Mesenchymal stem cell of adipose (primary cell): ENCODE measurements around the genes CACFD1, MYMK and DBH.

DNA sequence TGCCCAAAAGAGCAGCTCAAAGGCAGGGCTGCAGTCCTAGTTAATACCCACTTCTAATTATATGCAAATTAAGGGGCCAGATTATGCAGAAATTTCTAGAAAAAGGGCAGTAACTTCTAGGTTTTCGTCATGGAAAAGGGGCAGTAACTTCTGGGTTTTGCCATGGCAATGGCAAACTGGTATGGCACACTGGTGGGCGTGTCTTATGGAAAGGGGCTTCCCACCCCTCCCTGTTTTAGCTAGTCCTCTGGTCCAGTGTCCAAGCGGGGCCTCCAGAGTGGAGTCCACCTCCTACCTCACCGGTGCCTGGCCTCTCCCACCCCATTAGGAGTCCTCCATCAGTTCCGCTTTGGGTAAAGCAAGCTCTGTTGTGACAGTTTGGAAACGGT lies 5.6 kb downstream of the ADAMTS13 start:
- CAGE, long polyA plus RNA: no peak

DNA sequence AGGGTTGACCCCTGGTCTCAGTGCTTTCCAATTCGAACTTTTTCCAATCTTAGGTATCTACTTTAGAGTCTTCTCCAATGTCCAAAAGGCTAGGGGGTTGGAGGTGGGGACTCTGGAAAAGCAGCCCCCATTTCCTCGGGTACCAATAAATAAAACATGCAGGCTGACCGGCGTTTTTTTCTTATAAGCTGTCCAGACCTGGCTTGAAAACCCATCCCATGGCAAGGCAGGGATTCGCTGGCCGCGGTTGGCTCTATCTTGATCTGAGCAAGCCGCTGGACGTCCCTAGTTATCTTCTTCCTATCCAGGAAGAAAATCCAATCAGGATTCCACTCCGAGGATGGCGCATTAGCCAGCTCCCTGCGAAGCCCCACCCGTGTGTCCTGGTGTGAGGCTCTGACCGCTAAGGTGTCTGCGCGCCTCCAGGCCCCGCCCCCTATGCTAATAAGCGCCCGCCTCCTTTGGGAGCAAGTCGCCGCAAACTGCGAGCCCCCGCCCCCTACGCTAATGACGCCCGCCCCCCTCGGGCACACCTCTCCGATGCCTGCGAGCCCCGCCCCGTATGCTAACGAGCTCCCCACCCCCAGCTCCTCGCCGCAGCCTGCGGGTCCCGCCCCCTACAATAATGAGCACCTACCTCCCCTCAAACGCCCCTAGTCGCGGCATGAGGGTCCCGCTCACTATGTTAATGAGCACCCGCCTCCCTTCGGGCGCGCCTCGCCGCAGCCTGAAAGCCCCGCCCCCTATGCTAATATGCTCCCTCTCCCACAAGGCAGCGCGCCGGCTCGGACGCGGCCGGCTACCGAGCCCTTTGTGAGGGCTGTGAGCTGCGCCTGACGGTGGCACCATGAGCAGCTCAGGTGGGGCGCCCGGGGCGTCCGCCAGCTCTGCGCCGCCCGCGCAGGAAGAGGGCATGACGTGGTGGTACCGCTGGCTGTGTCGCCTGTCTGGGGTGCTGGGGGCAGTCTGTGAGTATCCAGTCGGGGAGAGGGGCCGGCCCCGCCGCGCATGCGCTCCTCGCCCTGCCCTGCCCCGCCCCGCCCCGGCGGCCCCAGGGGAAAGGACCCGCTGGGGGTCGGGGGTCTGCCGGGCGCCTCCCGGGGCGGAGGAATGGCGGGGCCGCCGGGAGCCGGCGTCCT lies at the start of gene CACFD1:
Gene CACFD1, plus strand, starts transcription at position 759 of the 1,139 bp plus-strand sequence.
- CAGE, long polyA plus RNA: no peak

DNA sequence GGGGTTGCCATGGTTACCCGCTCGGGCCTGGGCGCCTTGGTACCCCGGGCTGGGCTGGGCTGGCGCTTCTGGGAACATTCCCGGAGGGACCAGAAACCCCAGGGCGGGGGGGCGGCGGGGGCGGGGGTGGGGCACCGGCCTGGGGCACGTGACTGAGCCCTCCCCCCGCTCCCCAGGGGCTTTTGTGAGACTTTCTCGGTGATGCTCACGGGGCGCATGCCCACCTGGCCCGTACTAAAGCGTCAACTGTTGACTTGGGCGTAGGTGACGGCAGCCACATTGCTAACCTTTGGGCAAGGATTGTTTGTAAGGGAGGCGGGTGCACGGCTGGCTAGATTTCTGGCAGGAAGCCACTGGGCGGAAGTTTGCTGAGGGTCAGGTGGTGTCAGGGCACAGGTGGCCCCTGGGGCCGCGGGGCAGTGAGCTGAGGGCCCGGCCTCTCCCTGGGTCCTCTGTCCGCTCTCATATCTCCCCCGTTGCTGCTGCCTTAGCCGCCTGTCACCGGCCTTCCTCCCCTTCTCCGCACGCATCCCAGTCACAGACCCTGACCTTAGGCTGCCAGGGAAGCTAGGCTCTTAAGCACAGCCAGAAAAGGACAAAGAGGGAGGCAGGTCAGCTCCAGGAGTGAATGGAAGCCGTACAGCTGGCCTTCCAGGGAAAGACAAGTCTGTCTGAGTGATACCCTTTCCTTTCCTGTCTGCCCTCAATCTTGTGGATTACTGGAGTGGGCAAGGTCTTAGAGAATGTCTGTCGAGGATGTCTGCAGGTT lies 765 bp downstream of the CACFD1 start:
- CAGE, long polyA plus RNA: no peak

DNA sequence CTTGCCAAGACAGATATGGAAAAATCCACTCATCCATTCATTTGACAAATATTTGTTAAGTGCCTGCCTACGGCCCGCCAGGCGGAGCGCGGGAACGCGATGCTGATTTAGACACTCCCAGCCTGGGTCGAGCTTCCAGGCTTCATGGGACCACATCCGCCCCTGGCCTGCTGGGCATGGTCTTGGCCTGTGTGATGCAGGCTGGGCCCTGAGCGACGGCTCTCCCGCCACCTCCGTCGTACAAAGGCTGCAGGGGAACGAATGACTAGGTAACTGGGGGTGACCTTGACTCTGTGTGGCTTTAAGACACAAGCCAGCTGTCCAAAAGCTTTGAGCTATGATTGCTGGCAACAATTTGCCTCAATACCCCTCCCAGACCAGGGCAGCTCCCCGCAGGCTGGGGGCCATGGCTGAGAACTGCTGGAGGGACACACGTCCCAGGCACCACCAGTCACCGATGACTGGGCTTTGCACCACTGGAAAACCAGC lies 18.0 kb downstream of the MYMK start:
- CAGE, long polyA plus RNA: no peak

DNA sequence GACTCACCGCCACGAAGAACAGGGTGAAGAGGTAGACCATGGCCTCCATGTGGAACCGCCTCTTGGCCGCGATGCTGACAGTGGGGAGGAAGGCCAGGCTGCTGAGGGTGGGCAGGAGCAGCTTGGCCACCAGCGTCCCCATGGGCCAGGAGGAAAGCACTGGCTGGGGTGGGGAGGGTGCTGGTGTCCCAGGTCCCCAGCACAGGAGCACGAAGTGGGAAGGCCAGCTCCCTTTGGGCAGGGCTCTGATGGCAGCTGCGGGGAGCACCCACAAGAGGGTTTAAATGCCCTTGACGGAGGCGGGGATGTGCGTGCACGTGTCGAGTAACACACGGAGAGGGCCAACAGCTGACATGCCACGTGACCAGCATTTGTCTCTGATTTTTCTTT lies at the start of gene MYMK:
Gene MYMK, minus strand, starts transcription at position 257 of the 390 bp plus-strand sequence.
- CAGE, long polyA plus RNA: no peak

GRCh38 chr9:133545393-133546201 lies 11.1 kb downstream of the ADAMTSL2 start:
- CAGE, long polyA plus RNA: no peak

DNA sequence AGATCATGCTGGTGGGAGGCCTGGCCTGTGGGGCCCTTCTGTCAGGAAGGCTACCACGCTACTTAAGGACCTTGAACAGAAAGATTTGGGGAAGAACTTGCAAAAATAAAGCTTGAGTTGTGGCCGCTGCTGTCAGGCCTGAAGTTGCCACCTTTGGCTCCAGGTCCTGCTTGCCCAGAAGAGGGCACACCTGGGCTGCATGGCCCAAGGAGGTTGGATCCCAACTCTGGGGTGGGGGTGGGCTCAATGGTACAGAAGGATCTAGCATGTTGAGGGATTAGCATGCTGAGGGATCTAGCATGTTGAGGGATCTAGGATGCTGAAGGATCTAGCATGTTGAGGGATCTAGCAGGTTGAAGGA lies 20.9 kb downstream of the FAM163B start:
- CAGE, long polyA plus RNA: no peak

GRCh38 chr9:133636023-133636627 lies at the start of gene DBH:
Gene DBH, plus strand, starts transcription at chr9:133636363.
- CAGE, long polyA plus RNA: no peak

GRCh38 chr9:133708896-133709954 lies 28.9 kb downstream of the SARDH start:
- CAGE, long polyA plus RNA: no peak

- CAGE, long polyA plus RNA: no peak
Observed at GRCh38 chr9:133731738-133732317, 6.3 kb downstream of the SARDH start.

DNA sequence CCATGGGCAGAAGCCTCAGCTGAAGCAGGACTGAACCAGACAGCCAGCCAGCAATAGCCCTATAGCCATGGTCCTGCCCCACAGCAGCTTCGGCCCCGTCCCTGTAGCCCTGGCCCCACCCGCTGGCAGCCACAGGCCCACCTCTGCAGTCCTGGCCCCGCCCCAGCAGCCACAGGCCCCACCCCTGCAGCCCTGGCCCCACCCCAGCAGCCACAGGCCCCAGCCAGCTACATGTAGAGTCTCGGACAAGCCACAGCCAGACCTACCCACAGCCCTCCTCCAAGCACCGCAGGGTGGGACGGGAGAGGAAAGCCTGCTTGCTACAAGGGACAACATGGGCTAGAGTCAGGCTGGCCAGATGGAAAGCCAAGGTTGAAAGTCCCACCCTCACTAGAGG lies 49.5 kb upstream of the SARDH start:
- CAGE, long polyA plus RNA: no peak

DNA sequence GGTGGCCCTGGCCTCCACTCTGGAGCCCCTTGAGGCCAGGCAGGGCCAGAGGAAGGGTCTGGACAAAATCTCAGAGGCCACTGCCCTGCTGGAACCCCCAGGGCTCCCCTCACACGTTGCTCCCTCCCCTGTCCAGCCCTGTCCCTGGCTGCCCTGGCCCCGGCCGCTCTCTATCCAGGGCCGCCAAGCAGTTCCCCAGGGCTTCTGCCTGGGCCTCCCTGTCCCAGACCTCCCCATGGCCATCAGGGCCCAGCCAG lies 108.2 kb upstream of the SARDH start:
- CAGE, long polyA plus RNA: no peak

DNA sequence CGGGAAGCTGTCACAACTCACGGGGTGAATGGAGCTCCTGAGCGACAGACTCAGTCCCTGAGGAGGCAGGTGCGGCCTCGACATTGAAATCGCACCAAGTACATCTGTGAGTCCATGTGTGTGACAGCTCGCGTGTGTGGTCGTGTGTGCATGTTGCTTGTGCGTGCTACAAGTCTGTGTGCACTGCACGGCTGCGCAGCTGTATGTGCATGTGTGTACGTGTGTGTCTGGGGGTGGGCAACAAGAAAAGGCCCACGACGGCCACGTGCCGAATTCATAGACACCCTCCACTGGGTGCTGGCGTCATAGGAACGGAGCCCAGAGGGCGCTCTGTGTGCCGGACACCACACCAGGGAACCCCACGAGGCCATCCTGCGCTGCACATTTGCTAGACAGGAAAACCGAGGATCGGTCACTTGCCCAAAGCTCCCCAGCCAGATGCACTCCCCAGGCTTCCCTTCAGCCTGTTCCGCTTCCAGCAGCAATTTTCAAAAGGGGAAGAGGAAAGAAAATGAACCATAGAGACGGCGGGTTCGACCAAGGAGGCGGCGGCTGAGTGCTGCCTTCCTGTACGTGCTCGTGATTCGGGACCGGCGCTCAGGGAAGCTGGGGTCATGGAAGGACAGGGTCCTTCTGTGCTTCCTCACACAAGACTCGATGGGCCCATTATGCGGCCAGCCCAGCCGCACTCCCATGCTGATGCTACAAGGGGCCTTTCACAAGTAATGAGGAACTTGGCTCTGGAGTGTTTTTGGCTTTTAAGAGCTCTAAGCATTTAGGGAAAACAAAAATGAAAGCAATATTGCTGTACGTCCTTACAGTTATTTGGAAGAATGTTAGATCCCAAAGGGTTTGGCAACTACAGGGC lies 124.5 kb upstream of the SARDH start:
- CAGE, long polyA plus RNA: no peak

GRCh38 chr9:133892015-133892448 lies 100.1 kb downstream of the VAV2 start:
- CAGE, long polyA plus RNA: no peak

DNA sequence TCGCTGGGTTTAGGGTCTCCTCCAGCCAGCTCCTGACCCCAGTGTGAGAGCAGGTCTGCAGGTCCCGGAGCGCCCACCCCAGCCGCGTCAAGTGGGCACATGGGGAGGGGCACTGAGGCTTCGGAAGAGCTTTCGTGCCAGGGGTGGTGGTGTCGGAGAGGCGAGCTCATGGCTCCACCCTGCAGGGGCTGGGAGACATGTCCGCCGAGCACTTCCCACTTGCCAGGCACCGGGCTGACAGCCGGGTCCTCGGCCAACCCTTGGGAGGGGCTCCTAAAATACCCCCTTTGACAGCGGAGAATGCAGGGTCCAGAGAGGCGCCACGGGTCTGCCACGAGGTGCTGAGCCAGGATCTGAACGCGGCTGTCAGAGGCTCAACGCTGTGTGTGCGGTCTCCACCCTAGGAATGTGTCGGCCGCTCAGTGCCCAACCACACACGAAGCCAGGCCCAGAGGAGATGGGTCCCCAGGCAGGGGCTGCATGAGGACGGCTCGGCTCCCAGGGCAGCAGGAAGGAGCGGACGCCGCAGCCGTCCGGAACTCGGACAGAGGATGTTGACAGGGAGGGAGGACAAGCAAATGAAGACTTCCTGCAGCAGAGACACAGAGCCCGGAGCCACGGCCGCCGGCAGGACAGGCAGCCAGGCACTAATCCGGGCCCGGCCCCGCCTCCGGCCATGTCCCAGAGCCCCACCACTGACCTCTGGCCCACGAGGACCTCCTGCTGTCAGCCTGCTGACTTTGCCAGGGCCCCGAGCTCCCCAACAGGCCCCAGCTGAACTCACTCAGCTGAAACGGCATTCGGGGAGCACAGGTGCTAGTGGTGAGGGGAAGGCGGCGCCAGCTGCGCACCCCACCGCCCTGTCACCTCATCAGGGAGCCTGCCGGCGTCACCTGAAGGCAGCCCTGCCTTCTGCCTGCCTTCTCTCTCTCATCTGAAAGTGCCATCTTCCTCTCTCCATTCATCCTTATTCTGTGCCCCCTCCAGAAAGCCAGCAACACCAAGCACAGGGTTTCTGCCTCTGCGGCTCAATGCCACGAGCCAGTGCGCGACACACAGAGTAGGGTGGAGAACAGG lies 12.8 kb downstream of the VAV2 start:
- CAGE, long polyA plus RNA: no peak

- CAGE, long polyA plus RNA: no peak
Observed at GRCh38 chr9:134045044-134045613, 19.8 kb downstream of the BRD3OS start.

GRCh38 chr9:134066052-134066905 lies 1.5 kb downstream of the BRD3 start:
- CAGE, long polyA plus RNA: no peak

GRCh38 chr9:134176739-134177567 lies 41.1 kb downstream of the WDR5 start:
- CAGE, long polyA plus RNA: no peak

DNA sequence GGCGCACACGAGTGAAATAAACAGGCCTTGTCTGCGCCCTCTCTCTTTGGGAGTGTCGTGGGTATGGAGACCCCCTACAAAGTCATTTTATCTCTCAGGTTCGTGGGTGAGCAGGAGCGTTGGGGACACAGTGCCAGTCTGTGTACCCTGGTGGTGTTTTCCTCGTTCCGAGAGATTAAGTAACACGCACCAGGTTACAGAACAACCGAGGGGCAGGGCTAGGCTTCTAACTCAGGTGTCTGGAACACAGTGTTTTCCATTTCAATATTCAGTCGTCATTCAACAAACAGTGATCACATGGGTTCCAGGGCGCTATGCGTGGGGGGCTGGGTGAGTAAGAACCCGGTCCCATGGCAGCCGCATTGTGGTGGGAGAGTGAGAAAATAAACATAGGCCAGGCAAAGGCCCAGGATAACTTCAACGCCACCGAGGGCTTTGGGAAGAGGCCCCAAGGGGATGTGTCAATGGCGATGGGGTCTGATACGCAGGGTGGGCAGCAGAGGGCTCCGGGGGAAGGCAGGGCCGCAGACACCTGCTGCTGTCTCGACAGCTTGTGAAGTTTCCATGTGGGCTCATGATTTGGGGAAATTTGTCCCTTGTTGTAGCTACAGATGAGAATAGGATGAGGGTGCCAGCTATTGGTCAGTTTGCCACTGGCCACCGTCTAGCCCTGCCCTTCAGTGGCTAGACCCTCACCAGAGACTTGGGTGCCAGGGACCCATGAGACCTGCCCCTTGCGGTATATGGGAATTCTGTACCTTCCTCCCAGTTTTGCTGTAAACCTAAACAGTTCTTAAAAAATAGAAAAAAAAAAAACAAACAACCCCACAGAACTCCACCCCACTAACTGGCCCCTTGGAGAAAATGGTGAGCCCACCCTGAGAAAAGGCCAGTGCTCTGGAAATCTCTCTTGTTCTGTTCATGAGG lies 84.6 kb downstream of the WDR5 start:
- CAGE, long polyA plus RNA: no peak

DNA sequence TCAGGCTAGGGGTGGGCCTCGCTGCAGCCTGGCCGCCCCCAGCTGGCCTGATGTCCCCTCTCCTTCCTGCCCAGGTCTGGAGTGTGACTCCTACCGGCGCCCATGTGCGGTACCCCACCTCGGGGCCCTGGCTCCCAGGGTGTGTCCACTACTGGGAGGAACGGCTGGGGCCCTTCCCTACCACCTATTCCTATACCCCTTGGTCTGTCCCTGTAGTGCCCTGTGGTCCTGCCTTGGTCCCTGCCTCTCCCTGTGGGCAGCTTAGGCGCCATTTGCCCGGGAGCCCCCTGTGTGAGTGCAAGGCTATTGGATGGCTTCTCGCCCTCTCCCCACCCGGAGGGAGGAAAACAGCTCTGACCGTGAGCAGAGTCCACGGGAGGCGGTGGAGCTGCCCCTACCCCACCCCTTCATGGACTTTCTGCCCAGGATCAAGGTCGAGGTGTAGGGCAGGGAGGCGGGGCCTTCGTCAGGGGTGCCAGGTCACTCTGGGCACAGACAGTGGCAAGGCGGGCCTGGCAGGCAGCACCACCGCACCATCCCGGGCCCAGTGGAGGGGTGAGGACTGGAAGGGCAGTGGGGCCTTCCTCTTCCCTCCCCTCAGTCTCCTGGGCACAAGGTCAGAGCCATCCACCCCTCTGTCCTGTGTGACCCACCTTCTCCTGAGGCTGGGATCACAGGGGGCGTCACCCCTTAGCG lies 9.5 kb downstream of the RXRA start:
- CAGE, long polyA plus RNA: no peak